Tongue (tissue), 2 donors: ENCODE data around the genes ENHO, ENSG00000187186 and UNC13B.

DNA sequence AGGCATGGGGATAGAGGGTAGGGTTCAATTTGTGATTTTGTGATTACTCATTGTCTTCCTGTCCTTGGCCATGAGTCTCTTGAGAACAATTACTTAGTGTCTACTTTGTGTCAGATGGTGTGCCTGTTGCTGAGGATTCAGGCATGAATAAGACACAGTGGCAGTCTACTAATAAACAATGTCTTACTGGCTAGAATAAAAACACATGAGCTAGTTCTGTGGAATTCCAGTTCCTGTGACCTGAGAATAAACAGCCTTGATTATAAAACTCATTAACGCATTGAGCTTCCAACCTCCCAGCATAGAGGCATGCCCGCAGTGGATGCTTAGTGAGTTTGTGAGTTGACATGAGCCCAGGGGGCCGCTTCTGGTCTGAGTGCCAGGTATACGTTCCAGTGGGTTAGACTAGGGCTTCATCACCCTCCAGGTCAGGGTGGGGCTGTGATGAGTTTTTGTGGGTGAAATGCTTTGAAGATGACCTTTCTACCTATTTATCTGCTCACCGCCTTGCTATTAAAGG, 2.8 kb upstream of the UBE2R2 start:
- RAMPAGE, long total RNA = no peak

GRCh38 chr9:33923643-33924552, 106.9 kb downstream of the UBE2R2 start:
- RAMPAGE, long total RNA = no peak

- RAMPAGE, long total RNA = no peak
These were observed 2.7 kb downstream of the UBAP2 start for GRCh38 chr9:34045892-34046449.

DNA sequence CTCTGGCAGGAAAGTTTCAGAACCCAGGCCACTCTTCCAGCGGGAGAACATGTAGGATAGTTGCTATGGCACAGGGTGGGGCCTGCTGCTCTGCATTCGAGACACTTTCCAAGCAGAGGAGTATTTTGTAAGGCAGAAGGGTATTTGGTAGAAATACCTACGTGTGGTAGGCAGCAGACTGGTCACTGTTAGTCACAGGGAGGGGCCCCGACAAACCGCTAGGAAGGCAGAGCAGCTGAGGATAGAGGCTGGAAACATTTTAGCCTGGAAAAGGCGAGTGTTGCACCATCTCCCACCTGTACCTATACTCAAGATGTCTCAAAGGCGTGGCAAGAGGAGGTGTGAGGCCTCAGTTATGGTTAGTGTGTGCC, 74.5 kb downstream of the KIF24 start:
- RAMPAGE, long total RNA = no peak

- RAMPAGE, long total RNA = no peak
These were observed 38.1 kb downstream of the KIF24 start for GRCh38 chr9:34290949-34291378.

DNA sequence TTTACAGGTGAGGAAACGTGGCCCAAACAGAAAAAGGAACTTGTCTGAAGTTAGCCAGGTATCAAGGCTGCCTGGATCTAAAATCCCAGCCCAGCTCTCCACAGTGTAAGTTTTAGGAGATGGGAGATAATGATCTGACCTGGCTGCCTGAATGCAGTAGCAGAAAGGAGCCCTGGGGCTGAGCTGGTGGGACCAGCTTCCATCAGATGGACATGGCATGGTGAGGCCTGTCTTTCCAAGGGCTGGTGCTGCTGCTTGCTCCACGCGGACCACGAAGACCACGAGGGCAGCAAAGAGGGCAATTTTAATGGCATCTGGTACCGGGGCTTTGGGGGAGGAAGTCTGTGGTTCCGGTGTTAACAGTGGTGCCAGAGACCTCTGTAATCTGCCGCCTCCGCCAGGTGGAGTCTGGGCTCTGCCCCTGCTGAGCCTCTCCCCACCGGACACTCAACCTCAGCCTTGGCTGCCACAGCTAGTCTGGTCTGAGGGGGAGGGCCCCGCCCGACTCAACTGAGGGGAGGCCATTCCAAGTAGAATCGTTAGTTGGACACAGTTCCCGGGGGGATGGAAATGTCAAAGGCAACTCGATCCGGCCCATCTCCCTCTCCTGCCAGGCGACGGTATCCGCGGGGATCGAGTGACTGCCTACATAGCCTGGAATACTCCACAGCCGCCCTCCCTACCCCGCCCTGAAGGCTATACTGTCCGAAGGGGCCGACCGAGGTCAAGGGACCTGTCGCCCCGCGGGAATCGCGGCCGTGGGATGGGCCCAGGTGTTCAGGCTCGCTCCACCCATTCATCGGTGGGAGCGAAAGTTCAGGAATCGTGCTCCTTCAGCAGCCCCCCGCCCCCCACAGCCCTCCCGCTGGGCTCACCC, 542 bp downstream of the MYORG start:
- RAMPAGE, long total RNA = no peak

GRCh38 chr9:34432021-34432739, 26.2 kb downstream of the FAM219A start:
- RAMPAGE, long total RNA = no peak

- RAMPAGE, long total RNA = no peak
These were observed 10.2 kb downstream of the ENHO start for GRCh38 chr9:34512360-34513275.

GRCh38 chr9:34522675-34523580, at the start of gene ENHO:
Gene ENHO, minus strand, starts transcription at chr9:34522990.
- RAMPAGE, long total RNA = no peak

- RAMPAGE, long total RNA = no peak
These were observed 644 bp downstream of the RPP25L start for GRCh38 chr9:34610900-34612006.

DNA sequence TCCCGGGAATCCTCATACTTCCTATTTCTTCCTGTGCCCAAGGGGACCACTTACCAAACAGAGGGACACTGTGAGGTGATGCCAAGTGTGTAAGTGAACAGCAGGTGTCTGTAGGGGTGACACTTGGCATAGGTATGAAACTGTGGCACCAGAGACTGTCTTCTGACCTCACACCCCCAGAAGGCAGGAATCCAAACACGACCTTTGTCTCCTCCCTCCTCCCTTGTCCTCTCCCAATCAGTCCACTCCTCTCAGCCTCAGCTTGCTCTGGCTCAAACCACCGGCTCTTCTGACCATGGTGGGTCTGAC, 1.4 kb upstream of the ARID3C start:
- RAMPAGE, long total RNA = no peak

DNA sequence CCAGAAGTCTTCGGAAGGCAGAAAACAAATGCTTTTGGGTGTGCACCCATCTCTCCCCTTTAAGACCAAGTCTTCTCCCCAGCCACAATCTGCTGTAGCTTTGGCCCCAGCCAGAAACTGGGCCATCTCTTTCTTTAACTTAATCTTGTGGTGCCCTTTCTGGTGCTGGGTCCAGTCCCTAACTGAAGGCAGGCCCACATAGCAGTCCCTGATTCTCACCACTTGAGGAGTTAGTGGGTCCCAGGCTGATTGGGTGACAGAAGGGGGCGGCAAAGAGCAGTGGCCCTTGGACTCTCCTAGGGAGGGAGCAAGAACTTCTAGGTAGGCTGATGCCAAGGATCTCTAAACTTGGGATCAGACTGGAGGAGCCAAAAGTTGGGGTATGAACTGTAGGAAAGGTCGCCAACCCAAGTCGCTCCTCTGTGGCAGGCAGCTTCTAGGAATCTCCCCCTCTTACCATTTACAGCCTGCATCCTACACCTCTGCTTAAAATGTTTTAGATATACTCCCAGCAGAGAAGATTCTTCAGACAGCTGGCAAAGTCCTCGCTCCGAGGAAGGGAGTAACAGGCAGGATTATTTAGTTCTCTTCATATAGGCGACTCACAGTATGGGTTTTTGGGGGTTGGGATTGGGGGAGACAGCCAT, 1.5 kb downstream of the ENSG00000187186 start:
- RAMPAGE, long total RNA = no peak

- RAMPAGE, long total RNA = start-site peak on the minus strand at chr9:34666019-34666058, 91 and 38 reads in 2 replicates
These were observed at the start of gene ENSG00000187186 for GRCh38 chr9:34665451-34666635. Gene ENSG00000187186, minus strand, starts transcription at chr9:34666045.

GRCh38 chr9:35043139-35043670, 1.2 kb downstream of the C9orf131 start:
- RAMPAGE, long total RNA = no peak

DNA sequence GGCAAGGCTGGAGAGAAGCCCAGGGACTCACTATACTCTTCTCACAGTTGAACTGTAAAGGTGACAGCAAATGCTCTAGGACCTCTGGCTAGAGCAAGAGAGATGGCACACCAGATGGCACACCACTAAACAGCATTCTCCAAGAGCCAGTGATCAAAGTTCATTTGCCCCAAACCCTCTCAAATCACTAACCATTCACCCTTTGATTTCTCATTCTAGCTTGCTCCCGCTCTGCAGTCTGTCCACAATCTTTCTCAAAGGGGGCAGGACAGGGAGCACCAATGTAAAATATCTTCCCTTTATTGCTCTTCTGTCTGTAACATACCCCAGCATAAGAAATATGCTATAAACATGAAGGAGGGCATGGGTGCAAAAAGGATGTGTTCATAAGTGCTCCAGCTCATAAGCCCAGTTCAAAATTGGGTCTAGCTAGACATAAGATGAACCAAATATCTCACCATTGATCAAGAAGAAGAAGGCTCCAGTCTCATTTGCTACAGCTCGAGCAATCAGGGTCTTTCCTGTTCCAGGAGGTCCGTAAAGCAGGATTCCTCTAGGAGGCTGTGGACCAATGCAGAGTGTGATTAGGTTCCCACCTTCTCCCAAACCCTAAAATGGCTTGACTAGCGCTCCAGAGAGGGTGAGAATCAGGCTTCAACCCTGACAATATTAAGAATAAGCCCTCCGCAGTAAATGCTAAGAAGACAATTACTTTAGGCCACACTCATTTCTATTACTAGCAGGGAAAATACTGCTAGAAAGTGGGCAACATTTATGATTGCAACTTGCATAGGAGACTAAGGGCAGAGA, 9.7 kb downstream of the VCP start:
- RAMPAGE, long total RNA = no peak

DNA sequence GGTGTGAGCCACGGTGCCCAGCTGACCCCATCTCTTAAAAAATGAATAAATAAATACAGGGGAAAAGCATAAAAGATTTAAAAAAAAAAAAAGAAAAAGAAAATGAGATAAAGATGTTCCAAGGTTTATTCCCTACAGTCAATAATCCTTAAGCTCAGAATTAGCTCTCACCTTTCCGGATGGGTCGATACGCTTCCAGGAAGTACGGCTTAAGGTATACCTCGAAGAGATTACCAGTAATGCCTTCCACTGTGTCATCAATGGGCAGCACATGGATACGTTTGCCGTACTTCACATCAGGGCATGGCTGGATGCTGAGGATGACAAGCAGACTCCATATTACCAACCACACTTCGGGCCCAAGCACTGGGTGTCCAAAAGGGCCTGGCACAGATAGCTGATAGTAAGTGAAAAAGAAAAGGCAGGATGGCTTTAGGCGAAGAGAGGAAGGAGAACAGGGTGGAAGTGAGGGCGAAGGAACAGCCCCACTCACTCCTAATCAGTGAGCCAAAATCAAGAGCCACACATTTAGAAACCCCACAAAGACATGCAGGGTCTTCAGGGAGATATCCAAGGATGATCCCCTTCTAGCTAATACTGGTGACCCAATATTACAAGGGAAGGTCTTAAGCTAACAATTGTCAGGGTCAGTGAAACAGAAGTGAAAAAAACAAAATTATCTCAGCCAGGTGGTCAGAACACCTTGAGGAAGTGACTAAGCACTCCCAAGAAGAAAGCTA, 5.8 kb downstream of the VCP start:
- RAMPAGE, long total RNA = no peak

- RAMPAGE, long total RNA = no peak
These were observed 329 bp downstream of the STOML2 start for GRCh38 chr9:35102593-35103011.

GRCh38 chr9:35107473-35107923, 4.6 kb upstream of the STOML2 start:
- RAMPAGE, long total RNA = no peak

- RAMPAGE, long total RNA = no peak
These were observed at the start of gene UNC13B for GRCh38 chr9:35161658-35162423. Gene UNC13B, plus strand, starts transcription at chr9:35162009.

DNA sequence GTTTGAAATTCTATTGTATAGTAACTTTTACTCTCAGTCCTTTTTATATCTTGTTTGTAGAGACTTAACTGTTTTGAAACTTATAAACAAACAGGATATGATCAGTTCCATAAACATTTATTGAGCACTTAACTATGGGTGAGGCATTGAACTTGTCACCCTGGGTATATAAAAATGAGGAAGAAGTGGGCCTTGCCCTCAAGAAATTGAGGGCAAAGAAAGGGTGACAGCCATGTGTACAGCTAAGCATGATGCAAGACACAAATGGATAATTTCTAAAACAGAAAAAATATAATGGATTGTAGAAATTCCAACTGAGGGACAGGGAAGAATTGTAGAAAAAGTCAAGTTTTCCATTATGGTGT, 15.7 kb downstream of the UNC13B start:
- RAMPAGE, long total RNA = no peak